ENCODE measurements around a stretch of chr16.

GRCh38 chr16:27867587-27868006 lies 195.9 kb downstream of the GSG1L start:
- PRO-cap = no peak
- RAMPAGE, long total RNA, 2 experiments = no peak in any of the 2 experiments

DNA sequence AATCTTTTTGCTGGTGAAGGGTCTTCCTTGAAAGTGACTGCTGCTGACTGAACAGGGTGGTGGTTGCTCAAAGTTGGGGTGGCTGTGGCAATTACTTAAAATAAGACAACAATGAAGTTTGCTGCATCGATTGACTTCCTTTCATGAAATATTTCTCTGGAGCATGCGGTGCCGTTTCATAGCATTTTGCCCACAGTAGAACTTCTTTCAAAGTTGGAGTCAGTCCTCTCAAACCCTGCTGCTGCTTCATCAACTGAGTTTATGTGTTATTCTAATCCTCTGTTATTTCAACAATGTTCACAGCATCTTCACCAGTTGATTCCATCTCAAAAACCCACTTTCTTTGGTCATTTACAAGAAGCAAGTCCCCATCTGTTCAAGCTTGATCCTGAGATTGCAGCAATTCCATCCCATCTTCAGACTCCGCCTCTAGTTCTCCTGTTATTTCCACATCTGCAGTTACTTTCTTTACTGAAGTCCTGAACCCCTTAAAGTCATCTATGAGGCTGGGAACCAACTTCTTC lies 51.1 kb upstream of the GSG1L start:
- PRO-cap = no peak
- RAMPAGE, long total RNA, 2 experiments = no peak in any of the 2 experiments

DNA sequence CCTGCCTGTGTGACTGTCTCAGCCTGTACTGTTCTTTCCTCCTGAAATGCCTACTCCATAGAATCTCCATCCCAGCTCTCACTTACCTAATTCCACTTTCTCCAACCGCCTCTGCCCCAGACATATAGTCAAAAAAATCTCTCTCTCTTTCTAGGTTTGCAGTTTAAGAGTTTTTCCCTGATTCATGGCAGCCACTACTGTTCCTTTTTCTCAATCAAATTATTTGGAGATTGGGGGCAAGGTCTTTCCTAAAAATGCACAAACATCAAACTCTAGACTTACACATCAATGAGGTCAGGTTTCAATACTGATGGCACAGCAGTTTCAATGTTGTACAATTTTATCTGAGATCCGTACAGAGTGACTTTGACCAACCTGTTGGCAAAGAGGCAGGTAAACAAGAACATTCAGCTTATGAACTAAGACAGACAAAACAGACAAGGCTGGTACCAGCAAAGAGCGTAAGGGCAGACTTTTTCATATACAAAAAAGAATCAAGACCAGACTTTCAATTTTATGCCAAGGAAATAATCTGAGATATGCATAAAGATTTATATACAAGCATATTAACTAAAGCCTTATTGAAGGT lies 58.0 kb upstream of the GSG1L start:
- PRO-cap = no peak
- RAMPAGE, long total RNA, 2 experiments = no peak in any of the 2 experiments

DNA sequence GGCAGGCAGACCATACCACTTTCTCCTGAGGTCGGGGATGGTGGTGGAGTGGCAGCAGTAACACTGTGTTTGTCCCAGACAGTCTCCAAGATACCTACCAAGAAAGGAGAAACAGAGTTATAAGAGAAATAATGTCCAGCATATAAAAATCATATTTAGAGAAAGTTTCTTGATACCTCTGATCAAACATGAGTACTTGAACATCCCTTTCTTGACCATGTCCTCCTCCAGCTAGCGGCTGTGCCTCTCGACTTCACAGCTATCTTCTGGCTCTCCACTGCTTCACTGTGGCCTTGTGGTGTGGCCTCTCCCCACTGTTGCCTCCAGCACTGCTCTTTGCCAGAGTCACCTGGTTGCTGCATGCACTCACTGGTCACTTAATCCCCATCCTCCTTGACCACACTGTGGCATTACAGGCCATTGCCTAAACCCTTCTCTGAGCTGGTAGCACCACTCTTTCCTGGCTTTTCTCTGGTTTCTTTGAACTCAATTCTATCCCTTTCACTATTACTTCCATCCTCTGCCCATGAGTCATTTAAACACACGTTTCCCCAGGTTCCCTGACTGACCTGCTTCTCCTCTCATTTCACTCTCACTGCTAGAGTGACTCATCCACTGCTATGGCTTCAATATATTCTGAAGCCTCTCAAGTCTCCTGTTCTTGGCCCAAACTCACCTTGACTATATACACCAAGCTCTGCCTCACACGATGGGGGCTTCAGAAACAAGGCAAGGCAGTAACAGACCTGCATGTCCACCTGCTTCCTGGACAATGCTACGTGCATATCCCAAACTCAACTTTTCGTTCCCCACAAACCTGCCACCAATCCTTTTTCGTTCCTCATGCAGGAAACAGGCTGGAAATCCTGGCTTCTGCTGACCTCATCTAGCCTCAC lies 45.0 kb downstream of the XPO6 start:
- PRO-cap = no peak
- RAMPAGE, long total RNA, 2 experiments = no peak in any of the 2 experiments

DNA sequence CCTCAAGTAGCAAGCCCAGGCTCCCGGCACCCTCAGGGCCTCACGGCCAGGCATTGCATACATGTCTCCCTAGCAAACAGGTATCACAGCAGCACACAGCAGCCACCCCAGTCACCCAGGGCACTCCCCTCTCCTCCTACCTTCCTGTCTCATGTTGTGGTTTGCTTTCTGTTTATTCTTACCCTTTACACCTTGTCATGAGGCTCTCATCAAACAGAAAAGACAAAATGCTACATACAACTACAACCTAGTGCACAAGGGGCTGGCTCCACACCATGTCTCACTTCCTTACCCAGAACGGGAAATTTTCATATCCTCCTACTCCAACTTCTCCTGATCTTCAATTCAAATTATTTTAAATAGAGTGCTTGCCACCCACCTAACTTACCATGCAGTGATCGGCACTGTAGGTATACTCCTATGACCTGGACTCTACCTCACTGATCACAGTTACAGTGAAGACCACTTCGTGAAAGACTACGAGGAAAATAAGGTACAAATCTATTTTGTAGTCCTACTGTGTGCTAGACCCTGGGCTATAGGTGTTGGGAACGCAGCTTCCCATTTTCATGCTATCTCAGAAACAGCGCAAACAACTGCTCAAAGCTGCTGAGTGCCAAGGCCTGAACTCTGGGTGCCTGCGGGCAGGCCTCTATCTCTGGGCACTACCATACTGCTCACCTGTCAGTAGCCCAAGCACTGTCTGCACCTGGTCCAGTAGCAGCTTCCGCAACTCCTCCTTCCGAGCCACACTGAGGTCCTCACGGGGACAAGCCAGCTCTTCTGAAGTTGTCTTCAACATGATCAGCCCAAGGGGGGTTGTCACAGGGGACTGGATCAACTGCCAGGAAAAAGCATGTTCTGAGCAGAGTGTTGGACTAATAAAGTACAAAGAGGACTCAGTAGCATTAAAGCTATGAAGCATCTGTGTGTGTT lies 42.4 kb downstream of the XPO6 start:
- PRO-cap = no peak
- RAMPAGE, long total RNA, 2 experiments = no peak in any of the 2 experiments

- PRO-cap = no peak
- RAMPAGE, long total RNA, 2 experiments = no peak in any of the 2 experiments
These were observed 726 bp upstream of the XPO6 start for GRCh38 chr16:28212513-28212868.

- PRO-cap = no peak
- RAMPAGE, long total RNA, 2 experiments = no peak in any of the 2 experiments
These were observed 497 bp downstream of the SBK1 start for GRCh38 chr16:28292920-28293123.

- PRO-cap = no peak
- RAMPAGE, long total RNA, 2 experiments = no peak in any of the 2 experiments
These were observed 12.3 kb downstream of the NUPR1 start for GRCh38 chr16:28526522-28526857.

- PRO-cap = unidirectional peak, plus-strand start at chr16:28532590
- RAMPAGE, long total RNA, 2 experiments = no peak in any of the 2 experiments
These were observed 6.5 kb downstream of the NUPR1 start for GRCh38 chr16:28532189-28532771.

DNA sequence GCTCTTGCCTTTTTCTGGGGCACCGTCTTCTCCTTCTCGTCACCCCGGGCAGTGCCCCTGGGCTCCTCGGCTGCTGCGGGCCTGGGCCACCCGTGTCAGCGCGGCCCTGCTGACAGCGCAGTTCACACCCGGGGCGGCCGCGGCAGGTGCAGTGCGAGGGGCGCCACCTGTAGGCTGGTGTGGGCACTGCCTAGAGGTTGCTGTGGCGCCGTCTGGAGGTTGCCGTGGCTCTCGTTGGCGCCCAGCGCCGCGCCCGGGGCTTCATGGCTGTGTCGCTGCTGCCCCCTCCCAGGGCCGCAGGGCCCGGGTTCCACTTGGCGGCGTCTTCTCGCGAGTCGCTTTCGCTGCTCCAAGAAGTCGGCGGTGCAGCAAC lies 38.9 kb downstream of the EIF3C start:
- PRO-cap = no peak
- RAMPAGE, long total RNA, 2 experiments = no peak in any of the 2 experiments

DNA sequence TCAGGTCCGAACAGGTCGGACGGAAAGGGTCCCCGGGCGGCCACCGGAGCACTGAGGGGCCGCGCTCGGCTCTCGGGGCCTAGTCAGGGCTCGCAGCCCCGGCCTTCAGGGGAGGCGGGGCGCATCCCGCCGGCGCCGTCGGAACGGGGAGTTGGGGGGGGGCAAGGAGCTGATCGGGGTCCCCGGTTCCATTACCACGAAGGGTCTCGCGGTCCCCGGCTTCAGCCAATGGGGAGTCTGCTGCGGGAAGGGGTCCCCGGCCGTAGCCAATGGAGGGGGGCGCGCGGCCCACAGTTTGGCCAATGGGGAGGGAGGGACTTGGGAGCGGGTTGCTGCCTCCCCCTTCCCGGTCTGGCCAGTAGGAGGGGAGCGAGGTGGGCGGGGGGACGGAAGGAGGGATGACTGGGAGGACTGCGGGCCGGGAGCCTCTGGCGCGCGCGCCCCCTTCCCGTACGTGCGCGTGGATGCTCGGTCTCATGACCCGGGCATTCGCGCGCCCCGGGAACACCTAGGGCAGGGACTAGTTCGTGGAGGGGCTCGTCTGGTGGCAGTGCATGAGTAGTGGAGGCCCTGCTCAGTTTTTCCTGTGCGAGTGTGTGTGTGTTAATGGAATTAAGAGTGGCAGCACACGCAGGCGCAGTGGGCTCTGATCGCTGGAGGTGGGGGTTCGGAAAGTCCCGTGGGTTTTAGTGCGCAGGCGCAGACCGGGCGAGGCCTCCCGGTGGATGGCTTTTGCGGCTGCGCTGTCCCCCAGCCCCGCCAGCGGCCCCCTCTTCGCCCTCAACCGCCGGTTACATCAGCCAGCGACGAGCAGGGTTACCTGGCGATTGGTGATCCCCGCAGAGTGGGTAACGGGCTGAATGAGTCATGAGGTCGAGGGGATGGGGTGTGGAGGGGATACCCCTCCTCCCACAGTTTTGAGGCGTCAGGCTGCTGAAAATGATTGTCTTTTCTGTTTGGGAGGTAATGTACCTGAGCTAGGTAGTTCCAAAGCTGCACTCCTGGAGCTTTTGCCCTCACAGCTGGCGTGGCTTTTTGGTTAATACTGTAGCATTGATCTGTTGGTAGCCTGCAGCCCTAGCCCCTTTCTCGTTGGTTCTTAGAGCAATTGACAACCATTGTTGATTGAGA lies 1.3 kb downstream of the ATXN2L start:
- PRO-cap = bidirectional peak, plus-strand start at position 395 of the sequence, minus-strand start at position 271 of the sequence
- RAMPAGE, long total RNA, 2 experiments = start-site peak on the plus strand in 1 of 2 experiments, centred at position 747 of the sequence, 44 reads per replicate

DNA sequence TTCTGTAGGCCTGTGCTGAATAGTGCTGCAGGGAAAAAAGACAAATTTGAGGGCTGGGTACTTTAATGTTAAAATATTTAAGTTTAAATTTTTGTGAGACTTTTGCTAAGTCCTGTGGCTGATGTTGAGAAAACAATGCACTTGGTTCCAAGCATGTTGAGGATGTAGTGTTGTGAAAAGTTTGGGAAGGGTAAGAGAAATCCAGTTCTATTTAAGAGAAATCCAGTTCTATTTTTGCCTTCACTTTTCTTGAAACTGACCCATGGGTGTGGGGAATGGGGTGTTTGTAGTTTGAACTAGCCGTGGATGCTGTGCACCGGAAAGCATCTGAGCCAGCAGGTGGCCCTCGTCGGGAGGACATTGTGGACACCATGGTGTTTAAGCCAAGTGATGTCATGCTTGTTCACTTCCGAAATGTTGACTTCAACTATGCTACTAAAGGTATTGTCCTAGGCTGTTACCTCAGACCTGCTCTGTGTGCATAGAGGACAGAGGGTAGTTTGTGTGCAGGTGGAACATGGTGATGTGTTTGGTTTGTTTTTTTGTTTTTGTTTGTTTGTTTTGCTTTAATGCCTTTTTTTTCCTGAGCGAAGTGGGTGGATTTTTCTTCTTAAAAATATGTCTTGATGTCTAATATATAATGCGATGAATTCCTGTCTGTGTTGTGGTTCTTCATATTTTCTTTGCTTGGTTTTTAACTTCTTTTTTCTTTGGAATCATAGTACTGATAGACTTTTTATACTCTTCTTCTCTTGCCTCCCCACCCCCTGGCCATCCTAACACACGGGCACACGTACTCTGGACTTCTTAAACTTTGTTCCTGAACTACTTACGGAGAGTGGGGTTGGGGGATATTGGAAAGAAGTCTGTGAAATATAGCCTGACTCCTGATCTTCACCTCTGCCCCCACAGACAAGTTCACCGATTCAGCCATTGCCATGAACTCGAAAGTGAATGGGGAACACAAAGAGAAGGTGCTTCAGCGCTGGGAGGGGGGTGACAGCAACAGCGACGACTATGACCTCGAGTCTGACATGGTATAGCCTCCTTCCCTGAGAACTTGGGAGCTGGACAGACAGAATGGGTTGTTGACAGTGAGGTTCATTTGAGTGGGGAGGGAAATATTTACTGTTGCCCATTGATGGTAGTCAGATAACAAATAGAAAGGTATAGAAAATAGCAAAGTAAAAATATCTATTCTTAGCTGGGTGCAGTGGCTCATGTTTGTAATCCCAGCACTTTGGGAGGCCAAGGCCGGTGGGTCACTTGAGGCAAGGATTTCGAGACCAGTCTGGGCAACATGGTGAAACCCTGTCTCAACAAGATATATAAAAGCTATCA lies 3.6 kb downstream of the ATXN2L start:
- PRO-cap = no peak
- RAMPAGE, long total RNA, 2 experiments = no peak in any of the 2 experiments

- PRO-cap = no peak
- RAMPAGE, long total RNA, 2 experiments = no peak in any of the 2 experiments
These were observed 9.9 kb downstream of the TUFM start for GRCh38 chr16:28836141-28836693.

DNA sequence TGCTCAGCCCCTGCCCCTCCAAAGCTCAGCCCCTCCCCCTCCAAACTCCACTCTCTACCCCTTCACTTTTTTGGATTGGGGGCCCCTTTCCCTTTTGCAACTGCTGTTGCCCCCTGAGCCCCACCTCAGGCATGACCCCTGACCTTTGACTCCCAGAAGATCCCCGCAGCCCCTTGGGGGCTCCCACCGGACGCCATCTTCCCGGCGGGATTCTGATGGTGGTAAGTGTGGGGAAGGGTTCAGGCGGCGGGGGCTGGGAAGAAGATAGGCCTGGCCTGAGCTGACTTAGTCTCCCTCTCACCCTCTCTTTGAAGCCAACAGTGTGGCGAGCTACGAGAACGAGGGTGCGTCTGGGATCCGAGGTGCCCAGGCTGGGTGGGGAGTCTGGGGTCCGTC lies 1.4 kb downstream of the LAT start:
- PRO-cap = no peak
- RAMPAGE, long total RNA, 2 experiments = no peak in any of the 2 experiments

GRCh38 chr16:29140313-29140968 lies 155.6 kb downstream of the LAT start:
- PRO-cap = no peak
- RAMPAGE, long total RNA, 2 experiments = no peak in any of the 2 experiments

- PRO-cap = no peak
- RAMPAGE, long total RNA, 2 experiments = no peak in any of the 2 experiments
These were observed 193.1 kb downstream of the LAT start for GRCh38 chr16:29177515-29178819.

- PRO-cap = no peak
- RAMPAGE, long total RNA, 2 experiments = no peak in any of the 2 experiments
These were observed 197.6 kb downstream of the LAT start for GRCh38 chr16:29182354-29182992.

DNA sequence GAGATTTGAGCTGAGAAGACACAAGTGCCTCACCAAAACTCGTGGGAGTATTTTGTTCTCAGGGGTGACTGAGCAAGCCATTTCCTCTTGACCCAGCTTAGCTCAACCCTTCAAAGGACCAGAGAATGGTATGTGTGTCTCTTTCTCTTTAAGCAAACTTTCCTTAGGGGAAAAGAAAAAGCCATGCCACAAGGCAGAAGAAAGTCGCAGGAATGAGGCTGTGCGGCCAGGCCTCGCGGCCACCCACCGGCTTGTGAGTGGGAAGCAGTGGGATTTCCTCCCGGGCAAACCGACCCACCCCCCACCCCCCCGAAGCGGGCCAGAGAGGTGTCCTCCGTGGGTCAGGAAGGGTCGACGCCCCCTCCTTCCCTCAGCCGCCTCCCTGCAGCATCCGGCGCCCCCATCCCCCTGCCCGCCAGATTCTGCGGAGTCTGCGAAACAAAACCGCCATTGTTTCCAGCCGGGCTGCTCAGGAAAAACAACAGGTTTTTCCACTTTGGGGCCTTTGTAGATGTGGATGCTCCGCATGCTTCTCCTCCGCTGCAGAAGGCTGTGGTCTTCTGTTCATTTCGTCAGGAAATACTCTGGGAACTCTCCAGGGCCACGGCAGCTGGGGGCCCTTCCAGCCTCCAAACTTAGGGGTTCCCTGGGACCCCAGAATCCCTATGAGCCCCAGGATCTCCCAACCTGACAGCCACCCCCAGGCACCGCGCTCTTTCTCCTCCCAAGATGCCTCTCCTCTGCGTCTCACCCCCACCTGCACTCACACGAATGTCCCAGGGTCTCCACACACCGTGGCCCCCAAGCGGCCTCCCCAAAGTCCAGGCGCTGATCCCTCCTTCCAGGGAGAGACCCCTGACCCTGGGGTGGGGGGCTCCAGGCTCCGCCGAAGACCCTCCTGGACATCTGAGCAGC lies 121.3 kb downstream of the NPIPB11 start:
- PRO-cap = no peak
- RAMPAGE, long total RNA, 2 experiments = no peak in any of the 2 experiments

- PRO-cap = no peak
- RAMPAGE, long total RNA, 2 experiments = no peak in any of the 2 experiments
These were observed 95.5 kb downstream of the NPIPB11 start for GRCh38 chr16:29310695-29311665.

DNA sequence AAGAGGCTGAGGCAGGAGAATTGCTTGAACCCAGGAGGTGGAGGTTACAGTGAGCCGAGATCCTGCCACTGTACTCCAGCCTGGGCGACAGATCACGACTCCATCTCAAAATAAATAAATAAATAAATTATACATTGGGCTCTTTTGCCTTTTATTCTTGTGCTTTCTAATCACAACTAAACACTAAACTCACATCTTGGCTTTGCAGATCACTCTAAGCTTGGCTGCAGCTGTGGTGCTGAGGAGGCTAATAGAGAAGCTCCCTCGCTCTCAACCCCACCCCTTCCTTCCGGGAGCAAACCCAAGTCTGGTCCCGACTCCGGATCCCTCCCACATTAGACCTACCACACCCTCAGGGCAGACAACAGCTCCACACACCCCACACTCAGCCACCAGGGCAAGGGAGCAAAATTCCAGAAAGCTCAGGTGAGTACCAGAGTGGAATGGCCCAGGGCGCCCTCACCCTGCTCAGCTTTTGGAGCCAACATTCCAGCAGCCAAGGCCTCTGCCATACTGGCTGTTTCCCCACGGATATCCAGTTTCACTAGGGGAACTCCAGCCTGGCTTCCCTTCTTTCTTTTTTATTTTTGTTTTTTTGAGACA lies 9.9 kb downstream of the SULT1A4 start:
- PRO-cap = no peak
- RAMPAGE, long total RNA, 2 experiments = no peak in any of the 2 experiments